SEM (cell line): ENCODE data around the genes CPZ and USP17L11.

DNA sequence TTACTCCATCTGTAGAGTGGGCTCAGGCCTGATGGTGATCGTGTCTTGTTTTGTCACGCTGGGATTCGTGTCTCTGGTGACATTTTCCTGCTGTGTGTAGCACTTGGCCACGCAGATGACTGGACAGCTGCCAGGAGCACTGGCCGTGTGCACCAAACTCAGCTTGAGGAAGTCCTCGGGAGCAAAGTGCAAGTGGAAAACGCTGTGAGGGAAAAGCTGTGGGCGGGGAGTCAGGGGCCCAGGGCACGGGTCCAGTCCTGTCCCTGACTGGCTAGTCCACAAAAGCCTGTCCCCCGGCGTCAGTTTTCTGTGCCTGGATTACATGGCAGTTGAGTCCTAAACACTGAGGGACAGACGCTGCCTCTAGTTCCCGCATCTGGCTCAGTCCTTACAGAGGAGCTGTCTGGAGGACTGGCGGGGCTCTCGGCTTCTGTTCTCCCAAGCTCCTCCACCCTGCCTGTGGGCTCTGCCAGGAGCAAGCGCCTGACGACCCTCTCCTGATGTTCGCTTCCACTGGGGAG is 35.8 kb upstream of the GRPEL1 start:
- PRO-cap = no peak

DNA sequence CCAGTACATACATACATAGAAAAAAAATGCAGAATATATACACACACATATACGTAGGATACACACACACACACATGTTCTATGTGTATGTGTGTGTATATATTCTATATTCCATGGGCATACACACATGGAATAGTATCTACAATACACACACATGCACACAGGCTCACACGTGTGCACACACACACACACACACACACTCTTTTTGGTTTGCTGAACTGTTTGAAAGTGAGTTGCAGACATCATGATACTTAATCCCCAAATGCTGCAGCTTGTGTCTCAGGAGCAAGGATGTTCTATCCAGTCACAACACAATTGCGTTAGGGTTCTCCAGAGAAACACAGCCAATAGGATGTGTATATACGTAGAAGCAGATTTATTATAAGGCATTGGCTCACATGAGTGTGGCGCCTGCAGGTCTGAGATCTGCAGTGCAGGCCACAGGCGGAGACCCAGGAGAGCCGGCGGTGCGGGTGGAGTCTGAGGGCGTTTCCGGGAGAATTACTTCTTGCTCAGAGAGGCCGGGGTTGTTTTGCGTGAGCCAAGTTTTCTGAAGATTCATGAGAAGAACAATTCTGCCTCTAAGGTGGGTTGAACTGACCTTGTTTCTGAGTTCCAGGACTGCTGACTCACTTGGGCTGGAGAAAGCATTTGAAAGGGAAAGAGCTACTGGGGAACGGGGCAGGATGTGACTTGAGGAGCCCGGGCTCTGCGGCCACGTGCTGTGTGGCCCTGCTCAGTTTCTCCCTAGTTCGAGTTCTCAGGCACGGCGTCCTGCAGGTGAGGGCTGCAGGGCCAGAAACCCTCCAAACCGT is 36.9 kb upstream of the SORCS2 start:
- PRO-cap = no peak

DNA sequence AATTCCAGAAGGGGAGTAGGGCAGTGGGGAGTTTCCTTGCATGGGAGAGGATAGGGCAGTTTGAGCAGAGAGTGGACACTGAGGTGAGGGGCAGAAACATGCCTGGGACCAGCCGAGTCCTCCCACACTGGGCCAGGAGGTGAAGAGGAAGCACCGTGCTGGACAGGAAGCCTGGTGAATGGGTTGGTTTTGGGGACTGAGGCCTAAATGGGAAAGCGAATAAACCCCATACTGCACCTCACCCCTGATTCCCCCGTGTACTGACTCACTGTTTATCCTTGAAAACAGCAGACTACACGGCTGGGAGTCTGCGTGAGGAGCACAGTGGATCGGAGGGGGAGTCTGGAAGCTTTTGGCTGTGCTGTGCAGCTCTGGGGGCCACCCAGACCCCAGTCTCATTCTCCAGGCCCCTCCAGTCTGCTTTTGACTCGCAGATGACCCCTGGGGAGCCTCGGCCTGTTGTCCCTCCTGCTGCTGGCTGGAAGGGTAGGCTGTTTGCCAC is 90.1 kb downstream of the PSAPL1 start:
- PRO-cap = no peak

- PRO-cap = no peak
Observed at GRCh38 chr4:7434440-7434753, 333 bp downstream of the PSAPL1 start.

DNA sequence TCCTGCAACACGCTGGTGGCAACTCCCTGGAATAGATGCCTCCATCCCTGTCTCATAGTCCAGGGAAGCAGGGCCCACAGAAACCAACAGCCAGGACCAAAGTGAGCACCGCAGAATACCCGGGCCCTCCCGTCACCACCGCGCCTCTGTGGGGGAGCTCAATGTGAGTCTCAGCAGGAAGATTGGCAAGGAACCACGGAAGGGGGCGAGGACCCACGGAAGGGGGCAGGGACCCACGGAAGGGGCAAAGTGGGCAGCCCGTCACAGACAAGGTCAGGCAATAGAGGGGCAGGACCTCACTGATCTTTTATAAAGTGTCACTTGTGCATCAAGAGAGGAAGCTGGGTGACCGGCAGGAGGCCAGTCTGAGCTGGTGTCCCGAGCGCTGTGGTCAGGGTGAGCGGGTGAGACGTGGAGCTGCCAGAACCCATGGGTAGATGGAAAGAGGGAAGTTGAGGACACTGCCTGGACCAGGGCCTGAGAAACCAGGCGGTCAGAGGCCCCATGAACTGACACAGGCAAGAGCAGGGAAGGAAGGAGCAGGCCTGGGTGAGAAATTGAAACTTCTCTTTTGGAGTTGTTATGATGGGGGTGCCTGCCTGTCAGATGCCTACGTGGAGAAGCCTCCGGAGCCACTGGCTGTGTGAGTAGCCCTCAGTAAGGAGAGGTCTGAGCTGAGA is 192.8 kb downstream of the AFAP1 start:
- PRO-cap = no peak

DNA sequence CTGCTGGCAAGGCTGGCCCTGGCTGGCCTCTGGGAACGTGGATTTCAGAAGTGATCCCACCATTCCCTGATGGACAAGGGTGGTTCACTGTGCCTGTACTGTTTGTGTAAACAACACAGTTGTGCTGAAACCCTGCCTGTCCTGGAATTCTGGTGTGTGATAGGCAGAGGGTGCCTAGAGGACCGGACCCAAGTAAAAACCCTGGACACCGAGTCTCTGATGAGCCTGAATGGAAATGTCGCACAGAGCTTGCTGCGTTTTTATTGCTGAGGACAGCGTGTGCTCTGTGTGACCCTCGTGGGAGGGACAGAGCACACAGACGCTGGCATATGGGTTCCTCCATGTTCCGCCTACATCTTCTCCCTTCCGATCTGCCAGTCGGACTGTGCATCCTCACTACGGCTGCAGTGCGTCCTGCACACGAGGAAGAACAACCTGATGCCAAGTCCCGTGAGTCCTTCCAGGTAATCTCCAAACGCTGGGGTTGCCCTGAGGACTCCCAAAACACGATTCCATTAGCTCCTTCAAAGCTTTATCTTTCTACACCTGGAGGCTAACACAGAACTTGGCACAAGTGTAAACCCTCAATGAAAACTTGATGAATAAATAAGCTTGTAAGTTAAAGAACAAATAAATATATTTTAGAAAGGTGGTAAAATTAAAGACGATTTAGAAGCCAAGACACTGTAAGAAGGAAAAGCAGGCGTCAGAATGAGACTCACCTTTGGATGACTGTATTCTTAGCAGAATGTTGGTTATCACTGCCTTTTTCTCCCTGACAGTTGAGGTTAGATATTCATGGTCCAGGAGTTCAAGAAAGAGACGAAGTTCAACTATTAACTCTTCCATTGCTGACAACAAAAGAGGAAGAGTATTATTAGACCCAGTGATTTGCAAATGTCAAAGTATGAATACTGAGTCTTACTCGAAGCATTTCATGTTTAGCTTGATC is 68.2 kb downstream of the AFAP1 start:
- PRO-cap = no peak

GRCh38 chr4:8117224-8117814 is 41.3 kb downstream of the ABLIM2 start:
- PRO-cap = no peak

DNA sequence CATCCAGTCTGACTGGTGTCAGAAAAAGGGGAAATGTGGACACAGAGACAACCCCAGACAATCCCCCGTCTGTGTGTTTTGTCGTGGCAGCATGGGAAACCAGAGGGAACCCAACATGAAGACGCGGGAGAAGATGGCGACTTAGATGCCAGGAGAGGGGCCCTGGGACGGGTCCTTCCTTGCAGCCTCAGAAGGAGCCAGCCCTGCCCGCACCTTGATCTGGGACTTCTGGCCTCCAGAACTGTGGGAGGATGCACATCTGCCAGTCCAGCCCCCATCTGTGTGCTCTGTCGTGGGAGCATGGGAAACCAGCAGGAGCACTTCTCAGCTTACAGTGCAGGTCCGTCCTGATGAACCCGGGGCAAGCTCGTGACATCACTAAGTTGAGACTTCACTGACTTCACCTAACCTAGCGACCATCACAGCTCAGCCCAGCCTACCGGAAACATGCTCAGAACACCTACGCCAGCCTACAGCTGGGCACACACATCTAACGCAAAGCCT is 38.2 kb downstream of the ABLIM2 start:
- PRO-cap = no peak

- PRO-cap = no peak
Observed at GRCh38 chr4:8202149-8202667, 3.1 kb downstream of the SH3TC1 start.

GRCh38 chr4:8207333-8207778 is 8.3 kb downstream of the SH3TC1 start:
- PRO-cap = no peak

GRCh38 chr4:8276441-8276931 is 6.9 kb downstream of the HTRA3 start:
- PRO-cap = no peak

DNA sequence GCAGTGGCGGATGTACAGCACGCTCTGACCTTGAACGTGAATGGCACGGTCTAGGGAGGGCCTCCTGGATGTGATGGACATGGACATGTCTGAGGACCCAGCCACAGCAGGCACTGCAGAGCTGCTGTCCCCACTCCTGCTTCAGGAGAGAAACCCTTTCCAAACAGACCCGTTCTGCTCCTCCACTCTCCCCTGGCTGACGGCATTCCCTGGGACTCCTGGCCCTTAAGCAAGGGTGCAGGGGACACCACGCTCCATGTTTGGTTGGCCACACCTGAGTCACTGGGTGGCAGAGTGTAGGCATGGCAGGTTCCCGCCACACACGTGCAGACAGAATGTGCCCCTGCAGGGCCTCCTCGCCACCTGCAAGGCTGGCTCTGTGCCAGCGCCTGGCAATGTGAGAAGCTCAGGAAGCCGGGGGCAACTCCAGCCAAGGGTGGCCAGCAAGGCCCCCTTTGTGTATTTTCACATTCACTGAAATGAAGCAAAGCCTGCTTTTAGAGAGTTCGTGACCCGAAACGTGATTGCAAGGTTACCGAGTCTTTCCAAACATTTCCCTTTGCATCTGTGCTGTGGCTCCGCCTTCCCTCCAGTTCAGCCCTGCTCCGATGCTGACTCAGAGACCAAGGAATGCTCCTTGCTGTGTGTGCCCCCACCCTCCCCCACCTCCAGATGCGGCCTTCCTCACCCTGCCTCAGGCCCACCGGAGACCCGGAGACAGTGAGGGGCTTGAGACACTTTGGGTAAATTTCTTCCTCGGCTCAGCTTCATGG is 46.1 kb downstream of the HTRA3 start:
- PRO-cap = no peak

- PRO-cap = no peak
Observed at GRCh38 chr4:8383384-8384171, 56.9 kb downstream of the ACOX3 start.

GRCh38 chr4:8402546-8403141 is 37.9 kb downstream of the ACOX3 start:
- PRO-cap = no peak

- PRO-cap = unidirectional peak, plus-strand start at chr4:8428091
Observed at GRCh38 chr4:8427651-8428239, 12.8 kb downstream of the ACOX3 start.

- PRO-cap = no peak
Observed at GRCh38 chr4:8592326-8593054, at the start of gene CPZ. Gene CPZ (plus strand): TSS chr4:8592765.

DNA sequence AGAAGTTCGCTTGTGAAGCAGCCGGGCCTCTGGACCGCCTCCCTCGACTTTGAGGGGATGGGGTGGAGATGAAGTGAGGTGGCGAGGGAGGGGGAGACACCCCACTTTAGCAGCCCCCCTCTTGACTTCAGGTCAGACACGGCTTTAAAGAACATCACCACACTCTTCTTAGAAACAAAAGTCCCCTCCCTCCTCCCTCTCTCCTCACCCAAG is 108.6 kb downstream of the CPZ start:
- PRO-cap = no peak

DNA sequence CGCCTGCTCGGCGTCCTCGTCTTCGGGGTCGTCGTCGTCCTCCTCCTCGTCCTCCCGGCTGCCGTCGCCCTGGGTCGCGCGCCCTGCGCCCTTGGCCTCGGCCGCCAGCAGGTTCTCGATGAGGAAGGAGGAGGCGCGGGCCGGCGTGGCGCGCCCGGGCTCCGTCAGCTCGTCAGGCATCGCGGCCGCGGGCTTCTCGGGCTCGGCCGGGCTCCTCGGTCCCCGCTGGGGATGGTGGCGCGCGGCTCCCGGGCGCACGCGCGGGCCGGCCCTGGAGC is 265 bp downstream of the HMX1 start:
- PRO-cap = no peak

DNA sequence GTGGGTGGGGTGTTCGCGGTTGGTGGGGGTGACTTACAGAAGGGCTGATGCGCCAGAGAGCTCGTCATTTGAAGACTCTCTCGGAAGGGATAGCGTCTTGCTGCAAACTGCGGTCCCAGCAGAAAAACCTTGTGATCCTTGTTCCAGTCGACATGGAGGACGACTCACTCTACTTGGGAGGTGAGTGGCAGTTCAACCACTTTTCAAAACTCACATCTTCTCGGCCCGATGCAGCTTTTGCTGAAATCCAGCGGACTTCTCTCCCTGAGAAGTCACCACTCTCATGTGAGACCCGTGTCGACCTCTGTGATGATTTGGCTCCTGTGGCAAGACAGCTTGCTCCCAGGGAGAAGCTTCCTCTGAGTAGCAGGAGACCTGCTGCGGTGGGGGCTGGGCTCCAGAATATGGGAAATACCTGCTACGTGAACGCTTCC is at the start of gene USP17L11:
TSS of gene USP17L11 (plus strand) at position 153 of the 434 bp plus-strand sequence.
- PRO-cap = no peak

DNA sequence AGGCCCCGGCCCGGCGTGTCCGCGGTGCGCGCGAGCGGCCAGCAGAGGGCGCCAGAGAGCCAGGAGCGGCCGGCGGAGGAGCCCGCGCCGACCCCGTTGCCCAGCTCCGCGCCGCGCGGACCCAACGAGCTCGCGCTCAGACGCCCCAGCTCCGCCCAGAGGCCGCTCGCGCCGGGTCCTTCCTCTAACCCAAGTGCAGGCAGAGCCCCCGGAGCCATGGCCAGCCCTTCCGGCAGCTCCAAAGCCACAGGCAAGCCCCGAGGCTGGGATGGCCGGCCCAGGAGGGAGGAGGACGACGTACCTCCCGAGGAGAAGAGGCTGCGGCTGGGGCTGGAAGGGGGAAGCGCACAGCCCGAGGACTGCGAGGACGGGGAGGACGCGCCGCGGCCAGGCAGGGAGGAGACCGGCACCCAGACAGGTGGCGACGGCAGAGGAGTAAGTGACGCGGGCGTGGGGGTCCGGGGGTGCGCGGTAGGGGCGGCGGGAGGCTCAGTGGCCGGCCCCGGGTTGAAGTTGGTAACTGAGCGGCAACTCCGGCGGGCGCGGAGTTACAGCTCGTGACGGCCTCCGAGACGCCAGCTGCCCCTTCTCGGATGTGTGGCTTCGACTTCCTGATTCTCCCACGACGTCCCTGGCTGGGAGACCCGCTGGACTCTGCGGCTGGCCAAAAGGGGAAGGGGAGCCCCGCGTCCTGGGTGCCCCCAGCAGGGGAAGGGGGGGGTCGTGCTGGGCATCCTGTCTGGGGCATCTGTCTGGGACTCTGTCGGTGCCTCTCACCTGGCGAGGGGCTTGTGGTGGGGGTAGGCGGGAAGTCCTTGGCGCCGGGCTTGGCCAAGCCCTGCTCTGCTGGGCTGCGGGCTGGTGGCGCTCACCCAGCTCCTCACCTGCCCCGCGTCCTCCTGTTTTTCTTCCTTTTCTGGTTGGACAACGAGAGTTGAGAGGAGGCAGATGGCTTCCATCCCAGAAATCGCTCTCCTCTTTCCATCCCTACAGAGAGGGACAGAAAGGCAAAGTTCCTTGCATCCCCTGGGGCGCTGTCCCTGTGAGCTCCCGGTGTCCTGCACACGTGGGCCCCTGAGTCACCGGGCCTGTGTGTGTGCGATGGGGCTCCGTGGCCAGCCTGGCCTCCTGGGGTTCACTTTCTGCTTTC is 88.4 kb downstream of the DEFB131A start:
- PRO-cap = unidirectional peak, plus-strand start at position 139 of the sequence; unidirectional peak, plus-strand start at position 183 of the sequence; unidirectional peak, plus-strand start at position 413 of the sequence; unidirectional peak, minus-strand start at position 591 of the sequence